Metastatic Breast Carcinoma in the Brain (tissue), 10 donors: ENCODE results near the gene ZNF574.

- PRO-cap, 10 experiments, result no peak in any of the 10 experiments
These were observed 2.8 kb downstream of the RPS19 start for GRCh38 chr19:41862492-41863676.

- PRO-cap, 10 experiments, result peak in 10 of 10 experiments; most common plus-strand start chr19:41884306 (in 10); most common minus-strand start chr19:41884197 (in 9)
These were observed 1.2 kb downstream of the ARHGEF1 start for GRCh38 chr19:41883765-41884968.

DNA sequence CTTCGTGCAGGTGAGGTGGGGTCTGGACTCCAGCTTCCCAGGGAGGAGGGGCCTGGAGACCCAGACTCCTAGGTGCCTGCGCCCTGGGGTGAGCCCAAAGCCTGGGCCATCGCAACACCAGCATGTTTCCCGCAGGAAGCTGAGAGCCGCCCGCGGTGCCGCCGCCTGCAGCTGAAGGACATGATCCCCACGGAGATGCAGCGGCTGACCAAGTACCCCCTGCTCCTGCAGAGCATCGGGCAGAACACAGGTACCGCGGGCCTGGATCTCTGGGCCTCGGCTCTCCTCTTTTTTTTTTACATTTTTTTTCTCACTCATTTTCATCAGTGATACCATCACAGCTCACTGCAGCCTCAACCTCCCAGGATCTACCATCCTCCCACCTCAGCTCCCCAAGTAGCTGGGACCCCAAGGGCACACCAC lies 19.7 kb downstream of the ARHGEF1 start:
- PRO-cap, 10 experiments, result no peak in any of the 10 experiments

GRCh38 chr19:41907178-41907694 lies 21.0 kb downstream of the ERFL start:
- PRO-cap, 10 experiments, result no peak in any of the 10 experiments

DNA sequence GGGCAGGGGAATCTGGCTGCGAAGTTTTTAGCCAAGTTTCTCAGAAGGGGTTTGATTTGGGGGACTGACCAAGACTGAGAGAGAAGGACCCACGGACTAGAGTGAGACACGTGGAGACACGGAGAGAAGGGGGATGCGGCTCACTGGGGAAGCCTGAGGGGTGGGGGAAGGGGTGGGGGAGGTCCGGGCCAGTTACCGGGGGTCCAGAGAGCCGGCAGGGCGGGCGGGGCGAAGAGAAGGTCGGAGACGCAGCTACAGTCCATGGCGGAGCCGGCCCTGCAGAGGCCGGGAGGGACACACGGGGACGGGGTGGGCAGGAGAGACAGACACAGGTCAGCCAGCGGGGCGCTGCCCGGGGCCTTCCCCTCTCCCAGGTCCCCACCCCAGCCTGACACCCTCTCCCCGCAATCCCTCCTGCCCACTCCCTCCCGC lies 15.6 kb downstream of the ERFL start:
- PRO-cap, 10 experiments, result no peak in any of the 10 experiments

DNA sequence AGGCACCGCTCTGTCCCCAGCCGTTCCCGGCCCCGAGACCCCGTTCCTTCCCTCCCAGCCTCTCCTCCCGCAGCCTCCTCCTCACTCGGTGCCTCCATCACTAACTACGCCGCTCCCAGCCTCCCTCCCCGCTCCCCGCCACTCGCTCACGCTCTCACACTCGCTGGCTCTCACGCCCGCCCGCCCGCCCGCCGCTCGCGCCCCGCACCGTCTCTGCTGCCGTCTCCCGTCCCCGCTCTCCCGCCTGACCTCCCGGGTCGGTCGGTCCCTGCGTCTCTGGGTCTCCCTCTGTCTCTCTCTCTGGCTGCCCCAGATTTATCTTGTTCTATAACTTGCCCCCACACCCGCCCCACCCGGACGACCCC lies 15.2 kb downstream of the ERFL start:
- PRO-cap, 10 experiments, result no peak in any of the 10 experiments

DNA sequence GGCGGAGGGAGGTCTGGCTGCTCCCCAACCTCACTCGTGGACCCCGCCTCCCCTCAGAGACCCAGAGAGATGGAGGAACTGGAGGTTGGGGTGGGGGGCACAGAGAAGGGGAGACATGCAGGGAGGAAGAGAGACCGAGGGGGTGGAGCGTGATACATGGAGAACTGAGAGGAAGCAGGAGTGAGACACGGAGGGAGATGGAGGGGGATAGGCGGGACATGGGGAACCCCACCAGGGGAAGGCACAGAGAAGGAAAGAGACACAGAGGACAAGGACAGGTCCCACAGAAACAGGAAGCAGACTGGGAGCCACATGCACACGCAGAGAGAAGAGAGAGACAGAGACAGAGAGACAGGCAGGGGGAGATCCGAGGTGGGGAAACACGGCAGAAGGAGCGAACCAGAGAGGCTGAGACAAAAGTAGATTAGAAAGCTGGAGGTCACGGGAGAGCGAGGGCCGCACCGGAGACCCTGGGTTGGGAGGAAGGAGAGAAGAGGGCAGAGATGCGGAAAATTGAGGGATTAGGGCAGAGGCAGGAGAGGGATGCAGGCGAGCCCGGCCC lies 7.0 kb downstream of the ERFL start:
- PRO-cap, 10 experiments, result no peak in any of the 10 experiments

- PRO-cap, 10 experiments, result no peak in any of the 10 experiments
These were observed 8.1 kb upstream of the ERFL start for GRCh38 chr19:41936476-41936694.

- PRO-cap, 10 experiments, result peak in 10 of 10 experiments; most common plus-strand start chr19:42076156 (in 6); most common minus-strand start chr19:42076369 (in 10)
These were observed at the start of gene ZNF574 for GRCh38 chr19:42075997-42076971. Gene ZNF574 (plus strand): TSS chr19:42076166.

- PRO-cap, 10 experiments, result no peak in any of the 10 experiments
These were observed 18.4 kb downstream of the POU2F2 start for GRCh38 chr19:42113614-42114409.

DNA sequence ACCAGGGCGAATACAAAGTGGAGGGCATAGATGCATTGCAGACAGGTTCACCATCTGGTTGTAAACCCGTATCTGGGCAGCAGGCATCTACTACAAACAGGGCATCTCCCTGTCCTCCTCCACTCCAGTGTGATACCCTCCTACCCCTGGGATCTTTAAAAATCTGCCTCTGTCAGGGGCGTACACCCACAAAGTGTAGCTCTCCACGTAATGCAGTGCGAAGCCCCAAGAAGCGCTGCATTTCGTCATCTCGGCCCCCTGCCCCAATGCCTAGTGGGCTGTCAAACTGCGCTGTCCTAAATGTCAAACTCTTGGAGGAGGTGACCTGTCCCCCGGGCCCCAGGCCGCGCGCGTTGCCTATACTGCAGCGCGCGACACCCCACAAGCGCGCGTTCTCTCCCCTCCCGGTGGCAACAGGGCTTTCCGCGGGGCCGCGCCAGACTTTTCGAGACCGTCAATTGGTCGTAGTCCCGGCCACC lies 1.2 kb upstream of the CIC start:
- PRO-cap, 10 experiments, result peak in 10 of 10 experiments; most common minus-strand start position 415 of the sequence (in 8)

- PRO-cap, 10 experiments, result no peak in any of the 10 experiments
These were observed 4.2 kb downstream of the CIC start for GRCh38 chr19:42272795-42274115.

DNA sequence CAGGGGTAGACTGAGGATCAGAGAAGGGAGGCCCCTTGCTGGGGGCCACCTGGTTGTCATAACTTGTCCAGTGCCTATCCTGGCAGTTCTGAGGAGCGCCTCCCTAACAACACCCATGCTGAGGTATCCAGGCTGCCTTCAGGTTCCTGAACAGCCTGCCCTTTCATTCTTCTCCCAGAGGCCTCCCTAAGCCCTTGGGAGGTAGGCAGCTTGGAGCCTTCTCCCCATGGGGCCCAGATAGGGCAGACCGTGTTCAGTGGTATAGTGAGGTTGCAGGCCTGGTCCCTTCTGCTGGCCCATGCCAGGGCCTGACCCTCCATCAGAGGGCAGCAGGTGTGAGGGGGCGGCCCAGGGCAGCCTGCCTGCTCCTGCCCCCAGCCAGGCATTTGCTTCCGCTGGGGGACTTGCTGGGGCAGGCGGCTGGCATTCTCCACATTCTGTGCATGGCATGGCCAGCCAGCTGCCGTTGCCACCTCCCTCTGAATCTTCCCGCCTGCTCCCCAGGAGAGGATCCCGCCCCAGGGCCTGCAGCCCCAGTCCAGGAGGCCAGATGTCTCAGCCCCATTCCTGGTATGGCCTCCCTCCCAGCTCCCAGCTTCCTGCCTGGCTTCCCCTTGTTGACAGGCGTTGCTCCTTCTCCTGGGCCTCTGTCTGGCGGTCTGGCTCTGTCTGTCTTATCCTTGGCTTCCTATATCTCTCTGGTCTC lies 8.8 kb downstream of the CIC start:
- PRO-cap, 10 experiments, result no peak in any of the 10 experiments

DNA sequence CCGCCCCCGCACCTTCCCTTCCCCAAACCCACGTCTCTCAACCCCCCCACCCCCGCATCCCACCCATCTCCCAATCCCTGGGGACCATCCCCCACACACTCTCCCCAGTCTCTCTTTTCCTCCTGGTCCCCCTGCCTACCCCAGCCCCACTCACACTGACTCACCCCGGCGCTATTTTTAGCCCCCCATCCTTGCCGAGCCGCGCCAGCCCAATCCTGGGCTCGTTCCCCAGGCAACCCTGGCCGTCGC lies 11.7 kb downstream of the CIC start:
- PRO-cap, 10 experiments, result no peak in any of the 10 experiments

DNA sequence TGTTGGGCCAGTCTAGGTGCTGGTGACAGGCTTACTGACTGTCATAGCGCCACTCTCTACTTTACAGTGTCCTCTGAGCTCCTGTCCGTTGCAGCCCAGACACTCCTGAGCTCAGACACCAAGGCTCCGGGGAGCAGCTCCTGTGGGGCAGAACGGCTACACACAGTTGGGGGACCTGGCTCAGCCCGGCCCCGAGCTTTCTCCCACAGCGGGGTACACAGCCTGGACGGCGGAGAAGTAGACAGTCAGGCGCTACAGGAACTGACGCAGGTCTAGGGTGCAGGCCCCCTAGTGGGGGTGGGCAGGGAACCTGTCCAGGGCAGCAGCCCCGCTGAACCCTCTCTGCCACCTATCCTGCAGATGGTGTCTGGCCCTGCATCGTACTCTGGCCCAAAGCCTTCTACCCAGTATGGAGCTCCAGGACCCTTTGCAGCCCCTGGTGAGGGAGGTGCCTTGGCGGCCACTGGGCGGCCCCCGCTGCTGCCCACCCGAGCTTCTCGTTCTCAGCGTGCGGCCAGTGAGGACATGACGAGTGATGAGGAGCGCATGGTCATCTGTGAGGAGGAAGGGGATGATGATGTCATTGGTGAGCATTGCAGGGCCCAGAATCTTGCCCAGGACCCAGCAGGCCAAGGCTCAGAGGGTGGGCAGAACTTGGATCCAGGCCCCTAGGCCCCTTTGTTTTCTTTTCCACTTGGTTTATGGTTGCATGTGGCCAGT lies 13.0 kb upstream of the PRR19 start:
- PRO-cap, 10 experiments, result no peak in any of the 10 experiments

DNA sequence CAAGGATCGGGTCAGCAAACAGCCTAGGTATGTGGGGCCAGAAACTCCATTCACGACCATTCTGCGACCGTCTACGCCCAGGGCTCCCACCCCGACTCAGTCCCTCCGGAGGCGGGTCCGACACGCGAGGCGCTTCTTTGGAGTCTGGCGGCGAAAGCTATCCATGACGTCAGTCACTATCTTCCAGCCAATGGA lies 6.6 kb upstream of the CNFN start:
- PRO-cap, 10 experiments, result peak in 10 of 10 experiments; most common minus-strand start position 98 of the sequence (in 8)

- PRO-cap, 10 experiments, result peak in 2 of 10 experiments; most common plus-strand start chr19:42421904 (in 2); most common minus-strand start chr19:42421680 (in 1)
These were observed 5.5 kb downstream of the LIPE start for GRCh38 chr19:42421534-42422329.

- PRO-cap, 10 experiments, result no peak in any of the 10 experiments
These were observed 6.3 kb upstream of the LIPE start for GRCh38 chr19:42433152-42434138.

DNA sequence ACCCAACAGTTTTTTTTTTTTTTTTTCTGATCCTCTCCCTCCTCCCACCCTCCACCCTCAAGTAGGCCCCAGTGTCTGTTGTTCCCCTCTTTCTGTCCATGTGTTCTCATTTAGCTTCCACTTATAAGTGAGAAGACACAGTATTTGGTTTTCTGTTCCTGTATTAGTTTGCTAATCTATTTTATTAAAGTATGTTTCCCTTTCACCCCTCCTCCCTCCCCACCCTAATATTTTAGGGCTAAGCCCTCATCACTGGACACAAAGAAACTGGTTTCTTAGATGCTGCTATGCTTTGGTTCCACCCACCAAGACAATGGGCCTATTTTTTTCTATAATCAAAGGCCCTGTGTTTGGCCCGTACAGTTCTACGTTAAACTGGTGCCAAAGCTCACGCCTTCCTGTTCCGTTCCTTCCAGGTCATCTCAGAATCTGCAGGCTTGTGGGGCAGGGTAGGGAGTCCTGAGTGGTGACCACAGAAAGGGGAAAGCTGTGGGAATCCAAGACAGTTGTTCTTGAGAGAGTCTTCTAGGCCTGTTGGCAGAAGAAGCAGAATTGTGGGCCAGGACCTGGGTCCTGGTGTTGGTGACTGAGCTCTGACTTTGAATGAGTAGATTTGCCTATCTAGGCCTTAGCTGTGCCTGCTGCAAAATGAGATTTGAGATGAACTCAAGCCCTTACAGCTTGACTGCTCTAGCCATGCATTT lies 18.9 kb upstream of the CXCL17 start:
- PRO-cap, 10 experiments, result peak in 1 of 10 experiments; most common plus-strand start position 362 of the sequence (in 1)

DNA sequence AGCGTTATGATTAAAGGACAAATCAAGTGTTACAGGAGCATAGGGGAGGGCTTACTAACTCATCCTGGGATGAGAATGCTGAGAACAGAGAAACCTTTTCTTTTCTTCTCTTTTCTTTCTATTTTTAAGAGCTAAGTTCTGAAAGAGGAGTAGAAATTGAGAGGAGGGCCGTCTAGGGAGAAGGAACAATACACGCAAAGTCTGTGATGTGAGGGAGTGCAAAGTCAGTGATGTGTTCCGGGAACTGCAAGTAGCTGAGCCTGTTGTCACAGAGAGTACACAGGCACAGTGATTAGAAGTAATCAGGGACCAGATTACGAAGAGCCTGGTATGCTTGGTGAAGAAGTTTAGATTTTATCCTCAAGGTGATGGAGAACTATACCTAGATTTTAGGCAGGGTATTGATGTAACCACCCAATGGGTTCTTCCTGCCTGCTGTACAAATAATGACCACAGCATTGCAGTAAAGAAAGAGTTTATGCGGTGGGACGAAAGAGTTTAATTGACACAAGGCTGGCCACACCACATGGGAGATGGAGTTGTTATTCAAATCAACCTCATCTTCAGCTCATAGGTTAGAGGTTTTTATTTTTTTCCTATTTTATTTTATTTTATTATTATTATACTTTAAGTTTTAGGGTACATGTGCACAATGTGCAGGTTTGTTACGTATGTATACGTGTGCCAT lies 32.1 kb upstream of the CXCL17 start:
- PRO-cap, 10 experiments, result no peak in any of the 10 experiments